Ishikawa (cell line): ENCODE measurements around a stretch of chr15.

DNA sequence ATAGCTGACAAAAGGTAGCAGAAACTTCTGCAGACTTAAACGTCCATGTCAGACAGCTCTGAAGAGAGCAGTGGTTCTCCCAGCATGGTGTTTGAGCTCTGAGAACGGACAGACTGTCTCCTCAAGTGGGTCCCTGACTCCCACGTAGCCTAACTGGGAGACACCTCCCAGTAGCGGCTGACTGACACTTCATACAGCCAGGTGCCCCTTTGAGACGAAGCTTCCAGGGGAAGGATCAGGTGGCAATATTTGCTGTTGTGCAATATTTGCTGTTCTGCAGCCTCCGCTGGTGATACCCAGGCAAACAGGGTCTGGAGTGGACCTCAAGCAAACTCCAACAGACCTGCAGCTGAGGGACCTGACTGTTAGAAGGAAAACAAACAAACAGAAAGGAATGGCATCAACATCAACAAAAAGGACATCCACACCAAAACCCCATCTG is 34.4 kb upstream of the ONECUT1 start:
- RRBS: no CpG with 5 or more reads among the region's 6 CpGs

DNA sequence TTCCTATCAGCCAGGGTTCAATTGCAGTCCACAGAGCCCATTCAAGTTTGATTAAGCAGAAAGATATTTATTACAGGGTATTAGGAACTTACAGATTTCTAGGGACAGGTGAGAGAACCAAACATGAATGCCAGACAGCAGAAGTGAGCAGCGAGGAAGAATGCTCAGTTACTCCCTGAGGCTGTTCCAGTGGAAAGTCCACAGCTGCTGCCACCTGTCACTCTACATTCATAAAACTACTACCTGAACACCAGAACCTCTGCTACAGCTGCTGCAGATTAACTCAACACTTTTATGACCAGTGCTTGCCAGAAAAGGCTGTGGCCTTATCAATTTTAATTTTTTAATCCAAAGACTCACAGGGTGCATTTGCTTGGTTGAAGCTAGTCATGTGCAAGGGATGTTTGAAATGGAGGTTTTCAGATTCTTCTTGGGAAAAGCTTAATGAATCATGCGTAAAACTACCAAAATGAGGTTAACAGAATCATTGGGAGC is 325.5 kb upstream of the ONECUT1 start:
- RRBS: no CpG with 5 or more reads among the region's 2 CpGs

DNA sequence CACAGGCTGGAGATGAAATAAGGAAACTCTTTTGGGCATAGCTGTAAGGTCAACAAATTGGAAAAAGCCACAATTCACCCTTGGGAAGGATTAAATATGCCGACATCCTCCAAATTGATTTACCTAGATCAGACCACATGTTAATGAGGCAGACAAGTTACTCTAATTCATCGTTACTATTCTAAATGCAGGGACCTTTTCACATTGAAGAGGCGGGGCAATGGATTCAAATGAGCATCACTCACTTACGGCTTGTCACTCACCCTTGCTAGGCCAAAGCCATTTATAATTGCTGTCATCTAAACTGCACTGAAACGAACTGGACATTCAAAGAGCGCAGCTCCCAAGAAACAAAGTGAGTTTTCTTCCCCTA is 314.0 kb downstream of the WDR72 start:
- RRBS: no CpG with 5 or more reads among the region's 6 CpGs

DNA sequence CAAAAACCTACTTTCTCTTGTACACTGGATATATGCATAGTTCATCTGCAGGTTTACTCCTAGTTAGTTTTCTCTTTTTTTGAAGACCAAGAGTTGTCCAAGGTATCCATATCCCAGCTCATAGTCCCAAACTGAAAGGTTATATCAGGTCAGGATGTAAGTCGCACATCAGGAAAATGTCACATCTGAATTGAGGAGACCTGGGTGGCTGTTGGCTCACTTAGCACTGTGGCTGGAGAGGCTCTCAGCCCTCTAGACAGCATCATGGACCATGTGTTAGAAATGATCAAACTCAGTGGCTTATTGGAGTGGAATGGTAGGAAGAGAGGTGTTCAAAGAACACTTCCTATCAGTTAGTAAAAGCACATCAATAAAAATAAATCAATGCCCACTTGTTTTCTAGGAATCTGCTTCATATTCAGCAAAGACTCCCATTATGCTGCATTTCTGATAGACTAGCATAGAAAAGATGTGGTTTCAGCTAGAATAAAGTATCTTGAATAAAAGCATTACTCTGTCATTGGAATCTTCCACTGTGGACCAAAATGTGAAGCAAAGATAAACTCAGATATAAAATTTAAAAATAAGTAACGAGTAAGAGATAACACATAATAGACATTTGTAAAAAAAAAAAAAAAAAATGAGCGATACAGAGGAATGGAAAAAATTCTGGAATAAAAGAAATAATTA is 309.5 kb downstream of the WDR72 start:
- RRBS: no CpG with 5 or more reads among the region's 3 CpGs

DNA sequence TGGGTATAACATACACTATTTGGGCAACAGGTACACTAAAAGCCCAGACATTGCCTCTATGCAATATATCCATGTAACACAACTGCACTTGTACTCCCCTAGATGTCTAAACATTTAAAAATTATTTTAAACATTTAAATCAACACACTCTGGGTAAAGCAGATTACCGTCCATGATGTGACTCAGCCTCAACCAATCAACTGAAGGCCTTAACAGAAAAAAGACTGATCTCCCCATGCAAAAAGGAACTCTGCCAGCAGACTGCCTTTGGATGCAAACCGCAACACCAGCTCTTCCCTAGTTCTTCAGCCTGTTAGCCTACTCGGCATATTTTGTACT is 376.0 kb downstream of the RSL24D1 start:
- RRBS: no CpG with 5 or more reads among the region's 3 CpGs

- RRBS: no CpG with 5 or more reads among the region's 2 CpGs
These were observed 181.9 kb downstream of the RSL24D1 start for GRCh38 chr15:55014910-55015251.

GRCh38 chr15:55401163-55401744 is 6.9 kb downstream of the CCPG1 start:
- RRBS: no CpG with 5 or more reads among the region's 11 CpGs

- RRBS: 2% methylated on average over 7 of the region's 50 CpGs
These were observed 9.9 kb downstream of the DNAAF4 start for GRCh38 chr15:55497811-55498765.

DNA sequence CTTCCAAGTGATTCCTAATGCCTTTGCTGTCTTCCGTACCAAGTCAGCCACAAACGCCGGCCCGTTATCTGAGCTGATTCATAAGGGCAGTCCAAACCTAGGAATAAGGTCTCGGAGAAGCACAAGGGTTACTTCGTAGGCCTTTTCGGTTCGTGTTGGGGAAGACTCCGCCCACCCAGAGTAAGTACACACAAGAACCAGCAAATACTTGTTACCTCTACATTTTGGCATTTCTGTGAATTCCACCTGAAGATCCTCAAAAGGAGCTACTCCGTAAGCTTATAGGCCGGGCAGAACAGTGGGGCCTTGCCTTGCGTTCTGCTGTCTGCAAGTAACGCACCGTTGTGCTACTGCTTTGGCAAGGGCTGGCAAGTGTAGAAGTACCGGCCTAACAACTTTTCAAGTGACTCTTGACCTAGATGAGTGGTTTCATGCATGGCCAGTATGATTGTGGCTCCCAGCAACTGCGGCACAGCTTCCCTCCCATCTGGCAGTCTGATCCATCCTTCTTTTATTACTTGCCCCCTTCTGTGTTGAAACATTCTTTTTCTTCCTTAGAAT is 6.3 kb upstream of the DNAAF4 start:
- RRBS: 9% methylated on average over 1 of the region's 16 CpGs

GRCh38 chr15:55743391-55743902 is 495 bp upstream of the PRTG start:
- RRBS: 2% methylated on average over 14 of the region's 23 CpGs

GRCh38 chr15:55907625-55908261 is 85.7 kb downstream of the NEDD4 start:
- RRBS: no CpG with 5 or more reads among the region's 5 CpGs

DNA sequence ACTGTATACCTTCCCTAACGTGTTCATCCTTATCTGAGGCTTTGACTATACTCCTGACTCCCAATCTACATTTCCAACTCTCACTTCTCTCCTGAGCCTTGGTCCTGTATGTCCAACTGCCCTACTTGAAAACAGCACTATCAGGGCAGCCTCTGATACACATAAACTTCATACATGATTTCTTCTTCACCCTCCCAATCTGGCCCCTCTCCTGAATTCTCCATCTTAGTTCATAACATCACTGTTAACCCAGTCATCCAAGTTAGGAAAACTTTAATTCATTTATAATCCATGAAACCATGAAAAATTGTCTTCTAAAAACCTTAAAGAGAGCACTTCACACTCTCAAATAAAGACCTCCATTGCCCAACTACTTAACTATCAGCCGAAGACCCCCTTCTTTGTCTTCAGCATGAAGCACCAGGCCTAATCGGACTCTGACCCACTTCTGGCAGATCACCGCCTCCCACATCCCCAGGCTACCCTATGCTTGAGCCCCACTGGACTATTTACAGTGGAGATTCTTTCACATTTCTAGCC is 82.8 kb downstream of the NEDD4 start:
- RRBS: no CpG with 5 or more reads among the region's 4 CpGs

DNA sequence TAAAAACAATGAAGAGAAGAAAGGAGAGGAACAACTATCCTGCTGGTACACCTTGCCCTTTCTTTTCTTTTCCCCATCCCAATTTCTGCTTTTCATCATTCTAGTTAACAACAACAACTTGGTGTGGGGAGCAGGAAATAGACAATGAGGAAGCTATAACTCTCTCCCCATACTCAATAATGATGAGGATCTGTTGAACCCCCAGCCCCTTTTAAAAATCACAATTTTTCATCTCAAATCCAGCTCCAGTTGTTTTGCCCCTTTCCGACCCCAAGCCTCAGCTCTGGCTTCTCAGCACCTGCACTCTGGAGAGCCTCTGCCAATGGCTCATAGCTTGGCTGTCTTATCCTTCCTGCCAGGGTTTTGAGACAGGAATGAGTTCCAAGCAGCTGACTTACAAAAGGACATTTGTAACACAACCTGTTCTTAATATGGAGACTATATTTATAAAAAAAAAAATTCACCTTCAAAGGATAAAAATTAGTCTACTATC is 105.8 kb upstream of the NEDD4 start:
- RRBS: no CpG with 5 or more reads among the region's 1 CpG

- RRBS: no CpG with 5 or more reads among the region's 1 CpG
These were observed 110.6 kb downstream of the RFX7 start for GRCh38 chr15:56132849-56133630.

GRCh38 chr15:56221090-56222165 is 22.3 kb downstream of the RFX7 start:
- RRBS: no CpG with 5 or more reads among the region's 3 CpGs

- RRBS: no CpG with 5 or more reads among the region's 5 CpGs
These were observed 593 bp downstream of the MNS1 start for GRCh38 chr15:56464403-56464684.

GRCh38 chr15:56719169-56719597 is 14.1 kb downstream of the ZNF280D start:
- RRBS: no CpG with 5 or more reads among the region's 4 CpGs

DNA sequence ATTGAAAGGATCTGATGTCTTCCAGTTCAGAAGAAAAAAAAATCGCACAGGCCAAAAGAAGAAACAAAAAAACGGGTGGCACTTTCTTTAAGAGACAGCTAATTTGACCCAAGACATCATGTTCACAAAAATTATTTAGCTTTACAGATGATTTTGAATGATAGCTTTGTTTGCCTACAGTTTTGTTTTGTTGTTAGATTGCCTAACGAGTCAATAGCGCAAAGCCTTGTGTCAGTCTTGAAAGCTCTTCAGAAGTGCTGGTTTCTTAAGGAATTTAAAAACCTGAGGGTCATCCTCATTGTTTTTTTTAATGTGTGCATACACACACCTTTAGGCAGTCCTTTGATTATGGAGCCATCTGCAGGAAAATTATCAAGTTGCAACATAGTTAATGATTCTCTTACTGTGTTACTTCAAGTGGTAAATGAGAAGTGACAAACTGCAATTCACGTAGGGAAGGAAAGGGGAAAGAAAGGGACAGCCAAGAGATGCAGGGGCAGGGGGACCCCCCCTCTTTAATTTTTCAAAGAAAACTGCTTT is 162.6 kb upstream of the CGNL1 start:
- RRBS: no CpG with 5 or more reads among the region's 5 CpGs

- RRBS: no CpG with 5 or more reads among the region's 8 CpGs
These were observed 94.9 kb upstream of the CGNL1 start for GRCh38 chr15:57281275-57281879.

GRCh38 chr15:57322084-57322474 is 54.2 kb upstream of the CGNL1 start:
- RRBS: no CpG with 5 or more reads among the region's 7 CpGs